ENCODE measurements around a stretch of chr1.

DNA sequence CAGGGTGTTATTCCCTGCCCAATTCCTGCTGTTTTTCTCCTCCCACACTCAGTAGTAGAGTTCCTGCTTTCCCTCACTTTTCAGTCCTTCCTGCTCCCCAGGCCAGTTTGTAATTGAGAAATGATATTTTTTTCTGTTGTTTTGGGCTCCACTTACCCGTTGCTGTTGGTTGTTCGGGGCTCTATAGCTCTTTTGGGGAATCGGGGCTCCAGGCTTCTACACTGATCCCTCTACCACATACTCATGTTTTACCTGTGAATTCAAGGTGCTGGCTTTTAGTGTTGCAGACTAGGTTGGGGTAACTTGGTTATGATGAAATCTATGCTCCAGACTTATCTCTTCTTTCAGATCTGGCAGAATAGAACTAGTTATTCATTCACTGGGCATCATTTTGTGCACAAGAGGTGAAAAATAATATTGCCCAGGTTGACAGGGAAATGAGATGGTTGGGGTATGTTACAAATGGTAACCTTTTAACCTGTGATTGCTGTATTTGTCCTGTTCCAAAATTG lies 3.5 kb downstream of the MTARC2 start:
- PRO-cap, result no peak
CAGE:
- cytosol, long polyA plus RNA, result no peak
- long polyA plus RNA, result no peak
- nucleus, long polyA plus RNA, result no peak

DNA sequence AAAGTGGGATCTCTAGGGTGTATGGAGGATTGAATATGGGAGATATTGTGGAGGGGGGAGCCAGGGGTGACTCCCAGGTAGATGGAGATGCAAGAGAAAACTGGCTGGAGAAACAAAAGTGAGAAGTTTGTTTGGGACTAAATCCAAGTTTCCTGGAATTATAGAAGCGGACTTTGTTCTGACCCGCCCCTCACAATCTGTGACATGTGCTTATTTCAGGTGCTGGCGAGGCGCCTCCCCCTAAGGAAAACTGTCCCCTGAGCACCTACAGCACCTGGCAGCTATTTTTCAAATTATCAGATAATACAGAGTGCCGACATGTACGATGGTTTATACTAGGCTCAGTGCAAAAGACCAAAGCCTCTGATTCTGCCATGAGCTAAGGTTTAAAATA lies 13.9 kb downstream of the MTARC2 start:
- PRO-cap, result no peak
CAGE:
- cytosol, long polyA plus RNA, result no peak
- long polyA plus RNA, result no peak
- nucleus, long polyA plus RNA, result no peak

- PRO-cap, result bidirectional peak, plus-strand start at chr1:220786697, minus-strand start at chr1:220786568
CAGE:
- cytosol, long polyA plus RNA, result no peak
- long polyA plus RNA, result no peak
- nucleus, long polyA plus RNA, result no peak
Measured at GRCh38 chr1:220785850-220786640, 668 bp upstream of the MTARC1 start.

DNA sequence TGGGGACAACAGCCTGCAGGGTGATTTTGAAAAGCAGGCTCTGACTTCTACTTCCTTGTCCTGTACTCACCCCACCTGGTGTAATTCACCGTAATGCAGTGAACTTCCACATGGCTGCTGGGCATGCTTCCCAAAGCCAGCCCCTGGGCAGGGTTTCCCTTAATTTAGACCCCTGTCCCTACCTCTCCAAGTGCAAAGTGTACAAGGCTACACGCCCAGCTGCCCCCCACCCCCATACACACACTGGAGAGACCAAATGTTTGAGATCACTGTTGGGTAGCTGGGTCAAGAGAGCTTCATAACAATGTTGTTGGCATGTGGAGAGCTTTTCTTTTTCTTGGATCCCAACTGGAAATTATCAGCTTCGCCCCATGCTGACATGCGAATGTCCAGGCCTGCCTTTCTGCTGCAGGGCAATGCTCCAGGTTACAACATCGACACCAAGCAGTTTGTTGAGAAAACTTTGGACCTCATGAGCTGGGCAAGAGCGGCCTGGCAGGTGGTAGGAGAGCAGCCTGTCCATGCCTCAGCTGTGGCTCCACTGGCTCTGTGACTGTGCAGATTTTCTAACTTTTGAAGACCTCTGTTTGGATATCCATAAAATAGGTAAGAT lies 41.3 kb downstream of the MTARC1 start:
- PRO-cap, result no peak
CAGE:
- cytosol, long polyA plus RNA, result no peak
- long polyA plus RNA, result no peak
- nucleus, long polyA plus RNA, result no peak

DNA sequence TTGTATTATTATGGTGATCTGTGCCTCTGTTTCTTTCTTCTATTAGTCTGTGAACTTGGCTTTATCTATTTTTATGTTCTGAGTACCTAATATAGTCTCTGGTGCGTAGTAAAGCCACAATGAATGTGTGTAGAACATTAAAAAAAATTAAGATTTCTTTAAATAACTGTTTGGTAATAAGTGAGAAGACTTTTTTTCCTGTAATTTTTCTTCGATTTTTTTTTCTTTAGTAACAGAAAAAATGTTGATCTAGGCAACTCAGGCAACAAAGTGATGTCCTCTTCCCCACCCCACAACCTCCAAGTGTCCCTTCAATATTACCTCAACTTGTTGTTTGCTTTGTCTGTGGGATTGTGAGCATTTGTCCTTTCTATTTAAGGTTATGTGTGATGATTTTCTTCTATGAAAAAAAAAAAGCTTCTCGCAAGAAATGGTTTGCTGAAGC lies 218.1 kb downstream of the HLX start:
- PRO-cap, result no peak
CAGE:
- cytosol, long polyA plus RNA, result no peak
- long polyA plus RNA, result no peak
- nucleus, long polyA plus RNA, result no peak

GRCh38 chr1:221098876-221099551 lies 219.8 kb downstream of the HLX start:
- PRO-cap, result no peak
CAGE:
- cytosol, long polyA plus RNA, result no peak
- long polyA plus RNA, result no peak
- nucleus, long polyA plus RNA, result no peak

DNA sequence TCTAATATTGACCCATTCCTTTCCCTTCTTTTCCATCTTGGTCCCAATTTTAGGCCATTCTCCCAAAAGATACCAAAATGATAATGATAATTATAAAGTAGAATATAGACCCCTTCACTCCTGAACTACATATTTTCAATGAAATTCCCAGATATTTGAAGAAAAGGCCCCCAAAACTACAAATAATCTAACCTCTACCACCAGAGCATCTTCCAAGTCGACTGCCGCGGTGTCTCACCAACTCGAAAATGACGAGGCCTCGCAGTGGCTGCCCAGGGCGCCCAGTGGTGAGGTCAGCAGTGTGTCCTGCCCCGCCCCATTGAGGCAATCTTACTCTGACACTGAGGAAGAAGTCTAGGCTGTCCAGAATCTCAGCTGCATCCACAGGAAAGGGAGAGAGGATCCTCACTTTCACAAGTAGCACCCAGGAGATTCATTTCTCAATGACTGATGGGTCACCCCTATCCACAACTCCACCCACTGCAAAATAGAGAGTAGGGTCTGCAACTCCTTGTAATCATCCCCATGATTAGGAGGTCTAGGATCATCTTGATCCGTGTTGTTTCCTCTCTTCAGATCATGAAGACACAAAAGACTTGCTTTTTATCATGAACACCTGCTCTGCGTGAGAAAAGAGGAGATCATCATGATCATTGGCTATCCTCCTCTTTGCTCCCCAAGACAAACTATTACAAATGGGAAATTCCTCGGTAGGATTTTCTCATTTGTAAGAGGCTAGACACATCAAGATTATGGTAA lies 5.1 kb downstream of the DUSP10 start:
- PRO-cap, result no peak
CAGE:
- cytosol, long polyA plus RNA, result no peak
- long polyA plus RNA, result no peak
- nucleus, long polyA plus RNA, result no peak

- PRO-cap, result no peak
CAGE:
- cytosol, long polyA plus RNA, result no peak
- long polyA plus RNA, result no peak
- nucleus, long polyA plus RNA, result no peak
Measured at GRCh38 chr1:222516871-222517273, 31.0 kb downstream of the HHIPL2 start.

- PRO-cap, result no peak
CAGE:
- cytosol, long polyA plus RNA, result no peak
- long polyA plus RNA, result no peak
- nucleus, long polyA plus RNA, result no peak
Measured at GRCh38 chr1:222524793-222525287, 23.1 kb downstream of the HHIPL2 start.

DNA sequence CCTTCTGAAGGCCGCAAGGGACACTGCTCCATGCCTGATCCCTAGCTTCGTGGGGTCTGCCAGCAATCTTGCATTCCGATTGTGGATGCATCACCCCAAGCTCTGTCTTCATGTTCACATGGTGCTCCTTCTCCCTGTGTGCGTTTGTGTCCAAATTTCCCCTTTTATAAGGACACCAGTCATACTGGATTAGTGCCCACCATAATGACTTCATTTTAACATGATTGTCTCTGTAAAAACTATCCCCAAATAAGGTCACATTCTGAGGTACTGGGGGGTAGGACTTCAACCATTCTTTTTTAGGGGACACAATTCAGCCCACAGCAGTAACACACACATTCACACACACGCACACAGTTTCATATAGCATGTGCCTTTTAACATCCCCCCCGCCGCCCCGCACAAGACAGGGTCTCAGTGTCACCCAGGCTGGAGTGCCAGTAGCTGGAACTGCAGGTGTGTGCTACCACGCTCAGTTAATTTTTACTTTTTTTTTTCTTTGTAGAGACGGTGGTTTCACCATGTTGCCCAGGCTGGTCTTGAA lies 5.2 kb upstream of the HHIPL2 start:
- PRO-cap, result no peak
CAGE:
- cytosol, long polyA plus RNA, result no peak
- long polyA plus RNA, result no peak
- nucleus, long polyA plus RNA, result no peak

DNA sequence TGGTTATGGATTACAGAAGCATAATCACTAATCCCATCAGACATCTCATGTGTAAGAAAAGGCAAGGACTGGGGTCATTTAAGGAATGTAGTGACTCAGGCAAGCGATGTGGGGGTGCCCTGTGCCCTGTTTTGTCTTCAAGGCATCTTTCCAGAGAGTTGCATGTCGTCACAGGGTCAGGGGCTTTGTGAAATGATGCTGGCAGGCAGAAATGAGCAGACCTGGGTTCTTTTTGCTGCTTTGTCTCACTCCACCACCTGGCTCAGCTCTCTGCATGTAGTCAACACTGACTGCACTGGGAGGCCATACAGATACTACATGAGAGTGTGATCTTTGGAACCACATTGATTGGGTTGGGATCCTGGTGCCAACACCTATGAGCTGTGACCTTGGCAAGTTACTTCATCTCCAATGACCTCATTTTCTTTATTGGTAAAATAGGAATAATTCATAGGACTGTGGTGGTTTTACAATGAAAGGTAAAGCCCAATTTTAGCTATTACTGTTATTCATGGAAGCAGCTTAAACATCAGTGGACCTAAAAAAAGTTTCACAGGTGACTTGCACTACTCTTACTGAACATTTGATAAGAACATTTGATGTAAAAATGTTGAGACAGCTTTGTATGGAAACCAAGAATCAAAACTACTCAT lies 8.3 kb upstream of the HHIPL2 start:
- PRO-cap, result no peak
CAGE:
- cytosol, long polyA plus RNA, result no peak
- long polyA plus RNA, result no peak
- nucleus, long polyA plus RNA, result no peak

- PRO-cap, result no peak
CAGE:
- cytosol, long polyA plus RNA, result no peak
- long polyA plus RNA, result no peak
- nucleus, long polyA plus RNA, result no peak
Measured at GRCh38 chr1:222654619-222654893, 36.7 kb downstream of the MIA3 start.

- PRO-cap, result no peak
CAGE:
- cytosol, long polyA plus RNA, result no peak
- long polyA plus RNA, result no peak
- nucleus, long polyA plus RNA, result no peak
Measured at GRCh38 chr1:222843936-222844498, 29.2 kb downstream of the DISP1 start.

DNA sequence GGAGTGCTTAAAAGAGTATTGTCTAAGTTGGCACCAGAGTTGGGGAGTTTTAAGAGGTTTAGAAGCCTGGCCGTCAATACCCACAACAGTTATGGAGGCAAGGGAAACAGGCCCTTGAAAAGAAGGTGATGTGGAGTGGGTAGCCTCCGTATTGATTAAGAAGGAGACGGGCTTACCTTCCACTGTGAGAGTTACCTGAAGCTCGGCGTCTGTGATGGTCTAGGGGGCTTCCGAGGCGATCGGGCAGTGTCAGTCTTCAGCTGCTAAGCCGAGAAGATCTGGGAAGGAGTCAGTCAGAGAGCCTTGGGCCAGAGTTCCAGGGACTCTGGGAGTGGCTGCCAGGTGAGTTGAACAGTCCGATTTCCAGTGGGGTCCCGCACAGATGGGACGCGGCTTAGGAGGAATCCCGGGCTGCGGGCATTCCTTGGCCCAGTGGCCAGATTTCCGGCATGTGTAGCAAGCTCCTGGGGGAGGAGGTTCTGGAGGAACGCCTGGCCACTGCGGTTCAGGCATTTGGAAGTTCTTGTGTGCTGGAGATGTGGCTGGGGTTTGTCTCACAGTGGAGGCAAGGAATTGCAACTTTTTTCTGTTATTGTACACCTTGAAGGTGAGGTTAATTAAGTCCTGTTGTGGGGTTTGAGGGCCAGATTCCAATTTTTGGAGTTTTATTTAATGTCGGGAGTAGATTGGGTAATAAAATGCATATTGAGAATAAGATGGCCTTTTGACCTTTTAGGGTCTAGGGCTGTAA lies 115.5 kb downstream of the TLR5 start:
- PRO-cap, result no peak
CAGE:
- cytosol, long polyA plus RNA, result no peak
- long polyA plus RNA, result no peak
- nucleus, long polyA plus RNA, result no peak

DNA sequence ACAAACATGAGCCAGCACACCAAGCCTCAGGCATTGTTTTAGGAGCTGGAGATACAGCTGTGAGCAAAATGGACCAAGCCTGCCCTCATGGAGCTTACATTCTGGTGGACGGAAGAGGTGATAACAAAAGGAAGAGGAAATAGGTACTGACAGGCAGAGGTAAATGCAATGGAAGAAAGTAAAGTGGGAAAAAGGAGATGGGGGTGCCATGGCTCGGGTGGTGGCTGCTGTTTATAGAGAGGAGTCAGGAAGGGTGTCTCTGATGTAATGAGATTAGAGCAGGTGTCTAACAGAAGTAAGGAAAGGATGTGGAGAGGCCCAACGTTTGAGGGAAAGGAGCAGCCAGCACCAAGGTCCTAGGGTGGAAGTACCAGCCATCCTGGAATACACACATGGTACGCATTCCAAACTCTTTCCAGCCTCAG lies 27.5 kb downstream of the TLR5 start:
- PRO-cap, result no peak
CAGE:
- cytosol, long polyA plus RNA, result no peak
- long polyA plus RNA, result no peak
- nucleus, long polyA plus RNA, result no peak

DNA sequence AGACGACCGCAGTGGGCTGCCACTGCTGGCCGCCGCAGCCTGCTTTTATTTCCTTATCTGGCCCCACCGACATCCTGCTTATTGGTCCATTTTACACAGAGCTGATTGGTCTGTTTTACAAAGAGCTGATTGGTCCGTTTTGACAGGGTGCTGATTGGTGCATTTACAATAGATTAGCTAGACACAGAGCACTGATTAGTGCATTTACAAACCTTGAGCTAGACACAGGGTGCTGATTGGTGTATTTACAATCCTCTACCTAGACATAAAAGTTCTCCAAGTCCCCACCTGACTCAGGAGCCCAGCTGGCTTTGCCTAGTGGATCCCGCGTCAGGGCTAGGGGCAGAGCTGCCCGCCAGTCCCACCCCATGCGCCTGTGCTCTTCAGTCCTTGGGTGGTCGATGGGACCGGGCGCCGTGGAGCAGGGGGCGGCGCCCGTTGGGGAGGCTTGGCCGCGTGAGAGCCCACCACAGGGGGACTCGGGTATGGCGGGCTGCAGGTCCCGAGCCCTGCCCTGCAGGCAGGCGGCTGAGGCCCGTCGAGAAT lies 26.4 kb downstream of the TLR5 start:
- PRO-cap, result no peak
CAGE:
- cytosol, long polyA plus RNA, result no peak
- long polyA plus RNA, result no peak
- nucleus, long polyA plus RNA, result no peak

- PRO-cap, result no peak
CAGE:
- cytosol, long polyA plus RNA, result no peak
- long polyA plus RNA, result no peak
- nucleus, long polyA plus RNA, result no peak
Measured at GRCh38 chr1:223175367-223176134, 32.5 kb upstream of the TLR5 start.

DNA sequence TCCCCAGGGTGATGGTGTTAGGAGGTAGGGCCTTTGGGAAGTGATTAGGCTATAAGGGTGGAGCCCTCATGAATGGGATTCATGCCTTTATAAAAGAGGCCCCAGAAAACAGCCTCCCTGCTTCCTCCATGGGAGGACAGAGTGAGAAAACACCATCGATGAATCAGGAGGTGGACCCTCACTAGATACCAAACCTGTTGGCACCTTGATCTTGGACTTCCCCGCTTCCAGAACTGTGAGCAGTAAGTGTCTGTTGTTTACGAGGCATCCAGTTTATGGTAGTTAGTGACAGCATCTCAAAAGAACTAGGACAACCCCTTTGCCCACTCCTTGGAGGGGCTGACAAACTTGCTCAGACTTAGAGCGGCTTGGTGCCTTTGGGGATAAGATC lies 33.7 kb upstream of the TLR5 start:
- PRO-cap, result no peak
CAGE:
- cytosol, long polyA plus RNA, result no peak
- long polyA plus RNA, result no peak
- nucleus, long polyA plus RNA, result no peak

DNA sequence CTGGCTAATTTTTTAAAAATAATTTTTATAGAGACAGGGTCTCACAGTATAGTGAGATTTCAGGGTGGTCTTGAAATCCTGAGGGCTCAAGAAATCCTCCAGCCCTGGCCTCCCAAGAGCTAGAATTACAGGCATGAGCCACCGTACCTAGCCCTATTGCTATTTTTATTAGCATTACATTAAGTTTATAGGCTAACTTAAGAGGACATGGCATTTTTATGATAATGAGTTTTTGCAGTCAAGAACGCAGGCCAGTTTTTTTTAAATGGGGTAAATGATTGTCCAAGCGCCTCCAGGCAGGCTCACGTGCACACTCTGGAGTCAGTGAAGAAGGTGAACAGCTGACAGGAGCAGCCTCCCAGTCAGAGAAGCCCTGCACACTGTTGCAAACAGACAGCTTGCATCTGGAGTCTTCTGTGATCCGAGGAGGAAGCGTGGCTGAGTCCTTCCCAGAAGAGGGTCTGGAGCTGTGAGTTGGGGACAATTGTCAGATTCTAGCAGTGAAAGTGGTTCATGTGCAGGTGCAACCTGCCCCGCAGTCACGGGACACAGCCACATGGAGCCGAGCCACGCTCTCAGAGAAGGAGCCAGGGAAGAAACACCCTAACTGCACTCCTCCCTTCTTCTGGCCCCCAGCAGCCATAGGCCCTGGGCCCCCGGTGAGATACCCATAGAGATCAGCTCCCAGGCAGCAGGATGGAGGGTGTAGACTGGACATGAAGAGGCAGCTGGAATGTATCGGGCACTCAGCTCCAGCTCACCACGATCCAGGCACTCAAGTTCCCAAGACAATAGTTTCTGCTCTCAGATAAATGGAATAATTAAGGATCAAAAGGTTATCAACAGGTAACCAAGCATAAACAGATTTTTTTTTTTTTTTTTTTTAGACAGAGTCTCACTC lies 26.2 kb downstream of the CAPN2 start:
- PRO-cap, result no peak
CAGE:
- cytosol, long polyA plus RNA, result no peak
- long polyA plus RNA, result no peak
- nucleus, long polyA plus RNA, result no peak

DNA sequence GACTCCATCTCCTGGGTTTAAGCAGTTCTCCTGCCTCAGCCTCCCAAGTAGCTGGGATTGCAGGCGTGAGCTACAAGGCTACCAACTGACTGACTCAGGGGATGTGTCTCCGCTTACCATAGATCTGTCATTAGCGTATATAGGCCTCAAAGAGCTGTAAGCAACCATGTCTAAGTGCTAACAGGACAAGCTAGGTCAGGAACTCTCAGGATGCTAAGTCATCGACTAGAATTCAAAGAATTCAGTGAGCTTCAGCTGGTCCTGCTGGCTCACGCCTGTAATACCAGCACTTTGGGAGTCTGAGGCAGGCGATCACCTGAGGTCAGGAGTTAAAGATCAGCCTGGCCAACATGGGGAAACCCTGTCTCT lies 29.5 kb downstream of the CAPN2 start:
- PRO-cap, result no peak
CAGE:
- cytosol, long polyA plus RNA, result no peak
- long polyA plus RNA, result no peak
- nucleus, long polyA plus RNA, result no peak